Penis (tissue), 1 donor: ENCODE measurements around the gene TGFB1I1.

DNA sequence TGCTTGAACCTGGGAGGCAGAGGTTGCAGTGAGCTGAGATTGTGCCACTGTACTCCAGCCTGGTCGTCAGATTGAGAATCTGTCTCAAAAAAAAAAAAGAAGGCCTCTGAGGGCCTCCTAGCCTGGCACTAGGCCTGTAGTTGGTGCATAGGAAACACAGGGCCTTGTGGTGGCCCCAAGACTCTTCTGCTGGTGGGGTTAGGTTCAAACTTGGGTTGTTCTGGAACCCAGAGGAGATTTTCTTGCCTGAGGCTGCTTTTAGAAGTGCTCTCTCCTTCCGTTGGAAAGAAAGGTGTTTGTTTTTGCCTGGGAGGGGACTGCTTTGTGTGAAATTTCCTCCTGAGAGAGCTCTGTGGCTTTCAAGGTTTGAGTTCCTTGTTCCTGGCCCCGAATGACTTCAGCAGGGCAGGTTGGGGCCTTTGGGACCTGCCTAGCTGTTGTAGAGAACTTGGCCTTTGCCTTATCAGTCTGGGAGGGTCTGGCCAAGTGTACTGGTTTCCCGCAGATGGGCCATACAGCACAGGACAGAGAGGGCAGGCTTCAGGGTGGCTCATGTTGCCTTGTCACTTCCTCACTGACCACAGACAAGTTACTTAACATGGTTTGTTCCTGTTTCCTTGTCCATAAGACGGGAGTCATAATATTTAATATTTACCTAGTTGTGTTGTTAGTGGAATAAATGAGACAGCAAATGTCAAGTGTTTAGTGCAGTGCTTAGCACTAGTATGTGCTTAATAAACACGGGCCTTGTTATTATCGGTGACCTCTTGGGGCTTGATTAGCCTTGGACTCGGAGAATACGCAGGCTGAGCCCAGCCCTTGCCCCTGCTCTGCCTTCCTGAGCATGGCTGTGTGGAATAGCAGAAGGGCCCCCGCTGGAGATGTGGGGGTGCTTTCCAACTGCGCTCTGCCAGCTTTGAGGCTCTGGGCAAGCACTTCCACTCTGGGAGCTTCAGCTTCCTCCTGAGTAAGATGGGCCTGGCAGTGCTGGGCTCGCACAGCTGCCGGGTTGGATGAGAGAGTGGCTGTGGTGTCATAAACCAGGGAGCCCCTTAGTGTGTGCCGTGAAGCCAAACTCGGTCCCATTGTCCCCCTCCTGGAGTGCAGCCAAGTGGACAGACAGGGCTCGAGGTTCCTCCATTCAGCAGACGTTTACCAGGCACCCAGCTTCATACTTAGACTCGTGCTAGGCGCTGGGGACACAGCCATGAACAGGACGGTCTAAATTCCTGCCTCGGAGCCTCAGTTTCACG is 6.6 kb downstream of the PRSS8 start:
- PRO-cap, result unidirectional peak, minus-strand start at position 480 of the sequence

GRCh38 chr16:31179390-31179973 is 457 bp upstream of the FUS start:
- PRO-cap, result bidirectional peak, plus-strand start at chr16:31180139, minus-strand start at chr16:31179804

DNA sequence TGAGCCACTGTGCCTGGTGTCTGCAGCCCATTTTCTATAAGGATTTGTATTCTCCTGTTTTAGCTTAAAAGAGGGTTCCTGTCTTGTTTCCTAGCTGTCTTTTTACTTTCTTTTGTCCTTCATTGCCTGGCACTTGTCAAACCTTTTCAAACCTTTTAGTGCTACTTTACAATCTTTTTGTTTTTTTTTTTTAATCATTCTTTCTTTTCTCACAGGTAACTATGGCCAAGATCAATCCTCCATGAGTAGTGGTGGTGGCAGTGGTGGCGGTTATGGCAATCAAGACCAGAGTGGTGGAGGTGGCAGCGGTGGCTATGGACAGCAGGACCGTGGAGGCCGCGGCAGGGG is 4.8 kb downstream of the FUS start:
- PRO-cap, result no peak

DNA sequence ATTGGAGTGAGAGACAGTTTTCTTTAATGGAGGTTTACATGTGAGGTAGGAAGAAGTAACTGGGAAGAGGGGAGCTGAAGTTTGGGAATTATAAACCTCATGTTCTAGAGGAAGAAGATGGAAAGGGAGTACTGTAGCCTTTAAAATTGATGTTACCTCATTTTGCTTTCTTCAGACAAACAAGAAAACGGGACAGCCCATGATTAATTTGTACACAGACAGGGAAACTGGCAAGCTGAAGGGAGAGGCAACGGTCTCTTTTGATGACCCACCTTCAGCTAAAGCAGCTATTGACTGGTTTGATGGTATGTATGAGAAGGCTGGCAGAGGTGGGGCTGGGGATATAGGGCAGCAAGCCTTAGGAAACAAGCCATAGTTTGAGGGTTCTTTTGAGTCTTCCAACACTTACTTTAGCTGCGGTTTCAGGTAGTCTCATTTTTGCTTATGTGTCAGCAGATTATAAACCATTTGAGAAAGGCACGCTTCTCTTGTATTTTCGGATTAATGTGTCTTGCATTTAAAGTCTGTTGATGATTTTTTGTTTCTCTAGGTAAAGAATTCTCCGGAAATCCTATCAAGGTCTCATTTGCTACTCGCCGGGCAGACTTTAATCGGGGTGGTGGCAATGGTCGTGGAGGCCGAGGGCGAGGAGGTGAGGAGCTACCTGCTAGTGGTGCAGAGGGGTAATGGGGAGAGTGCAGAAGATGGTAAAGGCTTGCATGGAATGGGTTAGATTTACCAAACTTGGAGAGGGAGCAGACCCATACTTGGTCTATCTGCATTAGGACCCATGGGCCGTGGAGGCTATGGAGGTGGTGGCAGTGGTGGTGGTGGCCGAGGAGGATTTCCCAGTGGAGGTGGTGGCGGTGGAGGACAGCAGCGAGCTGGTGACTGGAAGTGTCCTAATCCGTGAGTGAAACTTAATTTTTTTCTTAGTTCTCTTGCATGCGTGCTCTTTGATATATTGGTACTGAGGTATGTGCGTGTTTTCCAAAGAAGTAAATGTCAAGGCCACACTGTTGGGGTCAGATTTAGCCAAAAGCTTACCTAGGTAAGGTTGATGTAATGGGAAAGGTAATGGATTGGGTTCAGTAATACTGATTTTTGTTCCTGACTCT is 9.9 kb downstream of the FUS start:
- PRO-cap, result no peak

DNA sequence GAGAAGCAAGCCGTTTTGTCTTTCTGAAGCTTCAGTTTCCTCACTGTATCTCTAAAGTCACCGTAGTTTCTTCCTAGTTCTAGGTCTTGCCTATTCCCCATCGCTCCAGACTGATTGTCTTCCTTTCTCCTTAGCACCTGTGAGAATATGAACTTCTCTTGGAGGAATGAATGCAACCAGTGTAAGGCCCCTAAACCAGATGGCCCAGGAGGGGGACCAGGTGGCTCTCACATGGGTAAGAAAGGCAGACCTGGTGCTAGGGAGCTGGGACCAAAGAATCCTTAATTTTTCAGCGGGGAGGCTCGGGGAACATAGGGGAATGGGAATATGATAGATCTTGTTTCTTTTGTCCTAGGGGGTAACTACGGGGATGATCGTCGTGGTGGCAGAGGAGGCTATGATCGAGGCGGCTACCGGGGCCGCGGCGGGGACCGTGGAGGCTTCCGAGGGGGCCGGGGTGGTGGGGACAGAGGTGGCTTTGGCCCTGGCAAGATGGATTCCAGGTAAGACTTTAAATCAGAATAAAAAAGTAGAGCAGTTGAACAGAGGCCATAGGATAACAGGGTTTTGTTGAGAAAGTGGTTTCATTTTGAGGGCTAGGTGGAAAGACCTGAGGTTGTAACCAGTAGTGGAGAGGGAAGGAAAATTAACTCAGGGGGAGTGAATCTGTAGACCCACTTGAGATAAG is 10.8 kb downstream of the FUS start:
- PRO-cap, result no peak

DNA sequence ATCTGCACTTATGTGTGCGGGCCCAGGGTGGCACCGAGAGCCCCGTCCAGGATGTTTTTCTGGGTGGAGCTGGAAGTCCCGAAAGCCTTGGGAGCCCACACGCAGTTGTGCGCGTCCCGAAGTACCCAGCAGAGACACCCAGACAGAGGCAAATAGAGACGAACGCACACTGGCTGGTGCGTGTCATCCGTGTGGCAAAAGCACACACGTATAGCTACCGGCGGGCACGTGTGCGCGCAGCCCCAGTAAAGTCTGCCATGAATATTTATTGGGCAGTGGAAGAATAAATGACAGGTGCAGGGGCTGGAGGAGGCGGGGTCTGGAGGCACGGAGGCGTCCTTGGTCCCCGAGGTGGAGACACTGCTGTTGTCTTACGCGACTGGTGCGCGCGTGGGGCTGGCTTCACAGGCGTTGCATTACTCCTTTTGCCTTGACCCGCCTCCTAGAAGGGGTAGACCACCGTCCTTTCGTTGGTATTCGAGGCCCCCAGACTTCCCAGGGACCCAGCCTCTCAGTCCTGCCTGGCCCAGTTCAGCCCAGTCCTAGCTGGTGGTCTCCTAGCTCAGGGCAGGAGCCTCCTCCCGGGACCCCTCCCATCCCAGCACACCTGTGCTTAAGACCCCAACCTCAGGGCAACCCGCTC is 1.1 kb downstream of the PYDC1 start:
- PRO-cap, result no peak

DNA sequence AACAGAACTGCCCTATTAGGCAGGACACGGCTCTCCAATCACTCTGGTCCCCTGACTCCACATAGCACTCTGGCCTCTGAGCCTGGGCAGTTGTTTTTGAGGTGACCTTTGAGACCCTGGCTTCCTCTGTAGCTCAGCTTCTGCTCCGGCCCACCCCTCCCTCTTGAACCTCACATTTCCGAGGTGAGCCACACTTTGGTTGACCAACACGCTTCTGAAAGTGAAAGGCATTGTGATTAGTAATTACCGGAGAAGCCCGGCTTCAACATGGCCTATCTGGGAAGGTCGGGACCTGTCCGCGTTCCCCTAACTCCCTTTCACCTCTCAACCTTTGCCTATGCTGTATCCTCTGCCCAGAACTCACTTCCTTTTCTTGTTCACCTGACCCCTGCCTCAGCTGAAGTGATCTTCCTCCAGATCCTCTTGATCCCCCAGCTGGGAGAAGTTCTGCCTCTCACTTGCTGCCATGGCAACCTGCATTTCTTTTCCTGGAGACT is 10.2 kb upstream of the ITGAX start:
- PRO-cap, result no peak

- PRO-cap, result no peak
Measured at GRCh38 chr16:31351752-31352442, 3.1 kb upstream of the ITGAX start.

GRCh38 chr16:31373163-31373676 is 18.2 kb downstream of the ITGAX start:
- PRO-cap, result no peak

DNA sequence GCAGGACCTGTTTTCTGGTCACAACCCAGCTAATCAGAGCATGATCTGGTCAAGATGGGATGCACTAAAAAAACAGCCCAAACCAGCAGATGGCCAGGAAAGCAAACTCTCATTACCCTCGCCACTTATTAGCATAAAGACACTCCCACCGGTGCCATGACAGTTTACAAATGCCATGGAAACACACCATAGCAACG is 6.6 kb upstream of the ITGAD start:
- PRO-cap, result no peak

DNA sequence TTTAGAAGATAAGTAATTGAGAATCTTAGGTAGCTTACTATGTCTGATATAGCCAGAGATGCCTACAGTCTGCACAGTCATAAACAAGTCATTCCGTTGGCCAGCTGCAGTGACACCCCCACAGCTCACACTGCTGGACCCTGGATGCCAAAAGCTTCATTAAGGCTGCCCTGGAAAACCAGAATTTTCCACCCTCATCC is 709 bp upstream of the COX6A2 start:
- PRO-cap, result no peak

- PRO-cap, result bidirectional peak, plus-strand start at chr16:31472189, minus-strand start at chr16:31471909; bidirectional peak, plus-strand start at chr16:31472436, minus-strand start at chr16:31472285
Measured at GRCh38 chr16:31471691-31472637, at the start of gene TGFB1I1. TSS of gene TGFB1I1 (plus strand) at chr16:31472152.

- PRO-cap, result no peak
Measured at GRCh38 chr16:31537259-31538095, 9.8 kb downstream of the AHSP start.

DNA sequence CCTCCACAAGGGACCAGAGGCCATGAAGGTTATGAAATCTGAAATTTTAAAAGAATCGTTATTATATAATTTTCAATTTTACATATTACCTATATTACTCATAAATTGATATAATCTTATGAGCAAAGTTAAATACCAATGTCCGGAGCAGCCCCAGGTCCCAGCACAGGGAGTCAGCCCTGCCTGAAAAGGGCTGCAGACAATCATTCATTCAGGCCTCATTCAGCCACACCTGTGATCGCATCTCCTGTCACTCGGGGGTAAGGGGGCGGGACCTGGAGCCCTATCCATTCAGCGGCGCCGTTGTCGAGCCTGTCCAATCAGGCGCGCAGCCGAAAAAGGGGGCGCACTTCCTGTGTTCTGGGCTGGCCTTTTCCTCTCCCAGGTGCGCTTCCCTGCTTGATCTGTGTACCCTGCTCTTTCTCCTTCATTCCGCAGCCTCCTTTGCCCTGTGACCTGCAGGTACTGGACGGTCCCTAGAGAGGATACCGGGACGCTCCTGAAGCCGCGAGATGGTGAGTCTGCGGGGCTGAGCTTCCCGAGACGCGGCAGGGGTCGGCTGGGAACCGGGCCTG is 12.7 kb upstream of the KRBOX5 start:
- PRO-cap, result unidirectional peak, plus-strand start at position 390 of the sequence; unidirectional peak, plus-strand start at position 430 of the sequence

DNA sequence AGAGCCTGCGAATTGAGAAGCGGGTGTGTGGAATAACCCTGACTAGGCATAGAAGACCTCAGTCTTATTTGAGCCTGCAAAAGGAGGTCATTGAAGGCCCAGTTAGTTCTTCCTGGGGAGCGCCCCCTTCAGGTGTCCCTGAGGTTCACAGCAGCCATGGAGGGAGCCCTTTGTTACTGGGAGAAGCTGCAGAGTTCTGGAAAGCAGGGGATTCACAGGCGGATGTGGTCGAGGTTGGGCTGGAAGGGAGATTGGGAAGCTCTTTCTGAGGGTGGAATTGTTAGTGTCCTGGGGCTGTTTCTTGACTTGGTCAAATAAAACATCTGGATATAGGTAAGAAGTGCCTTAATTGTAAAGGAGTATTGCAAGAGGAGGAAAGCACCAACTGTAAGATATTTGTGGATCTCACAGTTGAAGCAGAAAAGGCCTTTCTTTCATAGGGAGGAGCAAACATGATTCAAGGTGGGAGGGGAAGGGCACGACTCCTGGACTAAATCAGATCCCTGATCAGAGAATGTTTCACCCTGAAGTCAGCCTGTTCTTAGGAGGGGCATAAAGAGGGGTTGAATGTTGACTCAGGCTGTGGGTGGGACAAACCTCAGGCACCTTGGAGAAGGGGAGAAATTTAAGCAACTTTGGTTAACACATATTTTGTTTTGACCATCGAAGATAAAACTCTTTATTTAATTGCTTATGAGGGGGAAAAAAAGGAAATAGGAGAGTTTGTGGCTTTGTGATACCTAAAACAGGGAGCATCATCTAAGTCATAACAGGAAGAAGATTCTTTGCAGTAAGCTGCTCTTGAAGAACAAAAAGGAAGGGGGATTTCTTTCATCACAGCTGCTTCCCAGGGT is 1.8 kb downstream of the KRBOX5 start:
- PRO-cap, result no peak

- PRO-cap, result no peak
Measured at GRCh38 chr16:31869472-31869989, 4.1 kb upstream of the ZNF267 start.

DNA sequence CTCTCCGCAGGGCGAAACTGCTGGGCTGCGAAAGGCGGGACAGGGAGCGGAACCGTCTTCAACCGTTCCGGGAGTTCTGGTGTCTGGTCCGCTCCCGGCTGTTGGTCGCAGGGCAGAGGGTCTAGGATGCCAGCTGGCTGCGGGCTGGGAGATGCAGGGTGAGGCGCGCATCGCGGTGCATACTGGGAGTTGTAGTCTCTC is 138 bp downstream of the TP53TG3 start:
- PRO-cap, result no peak

DNA sequence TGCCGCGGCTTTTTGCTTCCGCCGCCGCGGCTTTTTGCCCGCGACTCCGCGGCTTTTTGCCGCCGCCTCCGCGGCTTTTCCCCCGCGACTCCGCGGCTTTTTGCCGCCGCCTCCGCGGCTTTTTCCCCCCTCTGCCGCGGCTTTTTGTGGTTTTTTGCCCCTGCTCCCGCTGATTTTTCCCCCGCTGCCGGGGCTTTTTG is 590.6 kb downstream of the TP53TG3F start:
- PRO-cap, result no peak

DNA sequence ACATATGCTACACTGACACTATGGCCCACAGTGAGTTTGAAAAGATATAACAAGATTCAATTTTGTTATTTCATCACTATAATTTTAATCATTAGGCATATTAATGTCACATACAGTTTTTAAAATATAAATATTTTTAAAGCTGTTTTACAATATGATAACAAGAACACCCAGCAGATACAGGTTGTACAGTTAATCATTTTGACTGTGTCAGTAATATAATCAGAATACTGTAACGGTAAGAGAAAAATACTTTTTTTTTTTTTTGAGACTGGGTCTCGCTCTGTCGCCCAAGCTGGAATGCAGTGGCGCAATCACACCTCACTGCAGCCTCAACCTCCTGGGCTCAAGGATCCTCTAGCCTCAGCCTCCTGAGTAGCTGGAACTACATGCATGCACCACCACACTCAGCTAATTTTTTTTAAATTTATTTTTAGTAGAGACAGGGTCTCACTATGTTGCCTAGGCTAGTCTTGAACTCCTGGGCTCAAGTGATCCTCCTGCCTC is 40.6 kb downstream of the SHCBP1 start:
- PRO-cap, result no peak

- PRO-cap, result no peak
Measured at GRCh38 chr16:46632884-46633462, 11.8 kb upstream of the SHCBP1 start.